Neural progenitor cell (in vitro differentiated cells): ENCODE measurements around a stretch of chr7.

DNA sequence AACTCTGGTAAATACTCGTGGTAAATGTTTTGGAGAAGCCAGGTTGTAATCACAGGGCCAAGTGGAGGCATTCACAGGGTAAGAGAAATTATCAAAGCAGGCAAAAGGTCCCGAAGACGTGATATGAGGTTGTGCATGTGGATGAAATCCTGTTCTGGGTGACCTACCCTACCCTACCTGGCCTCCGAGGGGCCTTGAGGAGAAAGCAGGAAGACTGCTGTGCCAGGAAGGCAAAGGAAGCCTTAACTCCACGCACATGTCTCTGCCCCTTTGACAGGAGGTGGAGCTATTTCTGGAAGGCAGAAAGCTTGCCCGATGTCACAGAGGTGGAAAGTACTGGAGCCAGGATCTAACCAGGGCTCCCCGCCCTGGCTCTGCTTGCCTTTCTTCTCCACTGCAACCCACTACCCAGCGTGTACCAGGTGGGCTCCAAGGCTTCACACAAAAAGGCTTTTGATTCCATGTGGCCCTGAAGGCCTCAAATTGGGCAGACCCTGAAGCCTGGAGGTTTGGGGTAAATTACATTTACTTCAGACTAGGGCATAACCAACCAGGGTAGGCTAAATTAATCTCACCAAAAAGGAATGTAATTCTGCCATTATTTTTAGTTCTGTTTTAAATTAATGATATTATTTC lies 66.5 kb upstream of the DDC start:
- RAMPAGE, long total RNA: no peak

GRCh38 chr7:50703203-50704133 lies 79.2 kb downstream of the GRB10 start:
- RAMPAGE, long total RNA: no peak

- RAMPAGE, long total RNA: no peak
Observed at GRCh38 chr7:50730586-50731210, 52.0 kb downstream of the GRB10 start.

GRCh38 chr7:50781941-50782371 lies 740 bp downstream of the GRB10 start:
- RAMPAGE, long total RNA: no peak

DNA sequence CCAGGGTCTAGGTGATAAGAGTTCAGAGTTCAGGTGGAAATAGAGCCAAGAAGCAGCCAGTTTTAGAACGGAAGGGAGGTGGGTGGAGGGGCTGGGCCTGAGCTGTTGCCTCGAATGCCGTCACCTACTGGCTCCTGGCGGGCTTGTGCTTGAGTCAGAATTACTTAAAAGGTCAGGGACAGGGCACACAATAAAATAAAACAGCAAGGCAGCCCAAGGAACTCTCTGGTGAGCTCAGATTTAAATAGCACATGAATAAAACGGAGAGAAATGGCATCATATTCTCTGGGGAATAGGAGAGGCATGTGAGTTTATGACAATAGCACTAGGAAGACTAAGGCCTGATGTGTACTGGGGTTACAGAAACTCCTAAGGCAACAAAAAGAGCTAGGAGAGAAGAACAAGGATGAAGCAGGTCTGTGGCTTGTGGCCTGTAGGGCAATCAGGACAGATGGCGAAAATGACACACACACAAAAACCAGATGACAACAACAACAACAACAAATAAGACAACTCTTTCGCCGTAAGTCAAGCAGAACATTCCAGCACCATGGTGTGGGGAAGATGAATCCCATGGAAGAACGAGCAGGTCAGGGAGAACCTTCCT lies 56.4 kb upstream of the GRB10 start:
- RAMPAGE, long total RNA: no peak

DNA sequence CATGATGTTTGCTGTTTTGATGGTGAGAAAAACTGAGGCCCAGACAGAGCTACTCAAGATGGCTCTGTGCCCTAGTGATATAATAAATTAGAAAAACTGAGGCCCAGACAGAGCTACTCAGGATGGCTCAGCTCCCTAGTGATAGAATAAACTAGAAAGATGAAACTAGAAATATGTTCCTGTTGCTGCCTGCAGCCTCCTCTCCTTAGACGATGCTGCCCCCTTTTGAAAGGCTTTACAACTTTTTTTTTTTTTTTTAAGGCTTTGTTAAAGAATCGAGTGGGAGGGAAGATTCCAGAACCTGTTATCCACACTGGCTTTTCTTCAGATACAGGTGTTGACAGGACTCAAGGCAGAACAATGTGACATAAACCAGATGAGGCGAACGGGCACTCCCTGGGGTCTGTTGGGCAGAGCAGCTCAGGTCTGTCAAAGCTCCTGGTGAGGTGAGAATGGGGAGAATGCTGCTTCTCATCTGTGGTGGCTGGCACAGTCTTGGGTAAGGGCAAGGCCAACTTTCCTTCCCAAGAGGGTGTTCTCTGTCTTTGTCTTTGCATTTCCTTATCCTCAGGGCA lies 175.1 kb downstream of the COBL start:
- RAMPAGE, long total RNA: no peak

GRCh38 chr7:51289658-51290504 lies 26.7 kb downstream of the COBL start:
- RAMPAGE, long total RNA: no peak

DNA sequence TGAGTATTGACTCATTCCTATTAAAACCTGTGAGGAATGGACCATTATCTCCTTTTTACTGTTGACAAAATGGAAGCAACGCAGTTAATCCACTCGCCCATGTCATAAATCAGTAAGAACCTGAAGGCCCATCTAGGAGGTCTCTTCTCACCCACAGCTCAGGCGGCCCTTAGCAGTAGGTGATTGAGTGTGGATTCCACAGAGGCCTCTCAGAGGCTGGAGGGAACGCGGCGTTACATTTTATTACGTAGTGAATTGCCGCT lies 290.2 kb upstream of the COBL start:
- RAMPAGE, long total RNA: no peak

GRCh38 chr7:52274287-52274659 lies 761.2 kb upstream of the POM121L12 start:
- RAMPAGE, long total RNA: no peak

DNA sequence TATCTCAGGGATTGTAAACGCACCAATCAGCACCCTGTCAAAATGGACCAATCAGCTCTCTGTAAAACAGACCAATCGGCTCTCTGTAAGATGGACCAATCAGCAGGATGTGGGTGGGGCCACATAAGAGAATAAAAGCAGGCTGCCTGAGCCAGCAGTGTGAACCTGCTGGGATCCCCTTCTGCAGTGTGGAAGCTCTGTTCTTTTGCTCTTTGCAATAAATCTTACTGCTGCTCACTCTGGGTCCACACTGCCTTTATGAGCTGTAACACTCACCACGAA lies 30.7 kb upstream of the POM121L12 start:
- RAMPAGE, long total RNA: no peak

- RAMPAGE, long total RNA: no peak
Observed at GRCh38 chr7:53032213-53032574, 3.2 kb upstream of the POM121L12 start.

- RAMPAGE, long total RNA: no peak
Observed at GRCh38 chr7:53418425-53419151, 383.2 kb downstream of the POM121L12 start.

DNA sequence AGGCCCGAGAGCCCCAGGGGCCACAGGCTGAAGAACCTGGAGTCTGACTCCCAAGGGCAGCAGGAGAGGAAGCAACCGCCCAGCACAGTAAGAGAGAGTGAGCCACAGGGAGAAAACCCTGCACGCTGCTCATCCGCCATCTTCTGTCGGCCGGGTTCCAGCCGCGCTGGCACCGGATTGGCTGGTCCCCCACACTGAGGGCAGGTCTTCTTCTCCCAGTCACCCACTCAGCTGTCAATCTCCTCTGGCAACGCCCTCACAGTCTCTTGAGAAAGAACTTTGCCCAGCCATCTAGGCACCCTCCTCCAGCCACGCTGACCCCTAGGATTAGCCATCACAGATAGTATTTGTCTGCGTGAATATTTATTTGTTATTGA lies 730.4 kb upstream of the VSTM2A start:
- RAMPAGE, long total RNA: no peak

DNA sequence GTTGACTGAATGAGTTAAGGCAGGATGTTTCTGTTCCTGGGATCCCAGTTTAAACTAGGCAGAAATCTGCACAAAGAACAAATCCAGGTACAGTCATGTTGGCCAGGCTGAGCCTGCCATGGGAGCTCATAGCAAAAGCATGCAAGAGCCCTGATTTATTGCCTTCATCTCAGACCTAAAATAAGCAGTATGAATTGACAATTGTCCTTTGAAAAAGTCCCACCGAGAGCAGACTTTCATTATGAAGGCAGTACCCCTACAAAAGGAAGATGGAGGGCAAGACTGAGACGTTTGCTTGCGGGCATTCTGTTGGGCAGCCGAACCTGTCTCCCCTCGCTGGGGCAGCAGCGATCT lies 558.5 kb upstream of the VSTM2A start:
- RAMPAGE, long total RNA: no peak

- RAMPAGE, long total RNA: no peak
Observed at GRCh38 chr7:55043531-55044148, 24.8 kb downstream of the EGFR start.

DNA sequence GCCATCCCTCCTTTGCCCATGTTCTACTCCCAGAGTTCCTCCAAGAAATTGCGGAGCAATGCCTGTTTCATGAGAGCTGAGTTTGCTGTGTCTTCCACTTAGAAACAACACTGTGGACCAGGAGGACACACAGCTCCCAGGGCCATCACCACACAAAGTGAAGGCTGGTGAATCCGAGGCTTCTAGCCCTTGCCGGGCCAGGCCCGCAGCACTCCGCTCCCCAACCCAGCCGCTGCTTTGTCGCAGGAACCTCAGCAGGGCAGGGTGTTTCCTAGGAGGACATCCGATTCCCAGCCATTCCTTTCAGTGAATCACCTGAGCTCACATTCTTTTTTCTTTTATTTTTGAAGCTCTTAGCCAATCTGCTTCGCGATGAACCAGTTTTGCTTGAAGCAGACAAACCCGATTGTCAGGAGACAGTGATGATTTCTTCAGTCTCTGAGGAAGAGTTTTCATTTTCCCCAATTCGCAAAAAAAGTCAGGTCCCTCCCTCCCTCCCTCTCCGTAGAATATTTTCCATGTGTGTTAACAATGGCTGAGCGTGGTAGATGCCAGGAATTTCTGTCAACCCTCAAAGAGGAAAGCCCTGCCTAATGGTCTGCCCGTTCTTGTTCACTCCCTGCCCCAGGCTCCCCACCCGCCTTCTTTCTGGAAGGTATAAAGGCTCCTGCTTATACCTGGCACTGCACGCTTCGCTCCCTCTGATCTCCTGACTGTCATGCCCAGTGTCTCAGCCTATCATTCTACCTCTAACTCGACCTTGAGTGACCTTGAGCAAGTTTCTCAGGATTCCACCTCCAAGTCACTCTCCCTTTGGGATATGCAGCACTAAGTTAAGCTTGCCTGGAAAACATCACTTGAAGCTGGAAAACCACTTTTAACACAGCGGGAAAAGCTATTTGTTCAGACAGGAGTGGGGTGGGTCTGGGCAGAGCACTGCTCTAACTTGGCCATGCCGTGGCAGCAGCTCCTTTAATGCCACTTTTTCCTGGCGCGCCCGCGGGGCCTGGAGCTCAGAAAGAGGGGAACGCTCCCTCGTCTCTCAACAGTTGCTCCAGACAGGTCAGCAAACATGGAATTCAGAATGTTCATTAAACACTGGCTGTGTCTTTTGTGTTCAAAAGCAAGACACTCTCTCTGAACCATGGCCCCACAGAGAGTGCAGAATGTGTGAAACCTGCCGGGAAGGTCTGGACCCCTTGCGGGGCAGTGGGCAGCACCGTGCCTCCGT lies 35.1 kb downstream of the EGFR start:
- RAMPAGE, long total RNA: no peak

DNA sequence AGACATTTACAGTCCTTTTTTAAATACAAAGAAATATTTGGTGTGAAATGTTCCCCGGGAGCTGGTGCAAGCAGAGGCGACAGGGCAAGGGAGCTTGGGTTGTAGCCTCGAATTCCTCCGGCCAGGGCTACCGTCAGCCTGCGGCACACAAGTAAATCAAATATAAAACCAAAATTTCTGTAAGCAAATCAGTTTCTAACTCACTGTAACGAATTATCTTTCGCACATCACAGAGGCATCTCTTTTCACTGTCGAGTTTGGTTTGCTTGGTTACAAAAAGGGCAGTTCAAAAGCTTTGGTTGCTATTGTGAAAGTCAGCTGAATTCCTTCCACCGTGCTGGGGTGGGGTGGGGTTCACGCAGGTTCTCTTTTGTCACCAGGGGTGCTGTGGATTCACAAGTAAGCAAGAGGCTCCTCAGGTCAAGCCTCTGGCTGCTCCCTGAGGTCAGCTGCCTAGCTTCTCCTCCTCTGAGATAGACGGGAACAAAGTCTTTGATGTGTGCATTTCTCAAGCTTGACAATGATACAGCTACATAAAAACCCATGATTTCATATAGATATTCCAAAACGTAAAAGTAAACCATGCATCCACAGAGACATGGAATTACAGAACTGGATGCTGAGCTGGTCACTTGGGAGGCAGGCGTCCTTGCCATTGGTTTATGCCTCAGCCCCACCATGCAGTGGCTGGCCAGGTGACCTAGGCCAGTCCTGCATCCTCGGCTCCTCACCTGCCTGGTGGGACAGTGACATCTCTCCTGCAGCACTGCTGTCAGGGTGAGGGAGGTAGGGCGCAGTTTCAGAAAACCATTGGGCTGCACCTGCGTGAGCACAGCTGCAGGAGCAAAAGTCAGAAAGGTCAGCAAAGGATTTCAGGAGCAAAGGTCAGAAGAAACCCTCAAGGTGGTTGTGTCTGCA lies 47.8 kb downstream of the EGFR start:
- RAMPAGE, long total RNA: no peak

- RAMPAGE, long total RNA: no peak
Observed at GRCh38 chr7:55086314-55086992, 67.6 kb downstream of the EGFR start.

- RAMPAGE, long total RNA: no peak
Observed at GRCh38 chr7:55100975-55101573, 82.3 kb downstream of the EGFR start.

DNA sequence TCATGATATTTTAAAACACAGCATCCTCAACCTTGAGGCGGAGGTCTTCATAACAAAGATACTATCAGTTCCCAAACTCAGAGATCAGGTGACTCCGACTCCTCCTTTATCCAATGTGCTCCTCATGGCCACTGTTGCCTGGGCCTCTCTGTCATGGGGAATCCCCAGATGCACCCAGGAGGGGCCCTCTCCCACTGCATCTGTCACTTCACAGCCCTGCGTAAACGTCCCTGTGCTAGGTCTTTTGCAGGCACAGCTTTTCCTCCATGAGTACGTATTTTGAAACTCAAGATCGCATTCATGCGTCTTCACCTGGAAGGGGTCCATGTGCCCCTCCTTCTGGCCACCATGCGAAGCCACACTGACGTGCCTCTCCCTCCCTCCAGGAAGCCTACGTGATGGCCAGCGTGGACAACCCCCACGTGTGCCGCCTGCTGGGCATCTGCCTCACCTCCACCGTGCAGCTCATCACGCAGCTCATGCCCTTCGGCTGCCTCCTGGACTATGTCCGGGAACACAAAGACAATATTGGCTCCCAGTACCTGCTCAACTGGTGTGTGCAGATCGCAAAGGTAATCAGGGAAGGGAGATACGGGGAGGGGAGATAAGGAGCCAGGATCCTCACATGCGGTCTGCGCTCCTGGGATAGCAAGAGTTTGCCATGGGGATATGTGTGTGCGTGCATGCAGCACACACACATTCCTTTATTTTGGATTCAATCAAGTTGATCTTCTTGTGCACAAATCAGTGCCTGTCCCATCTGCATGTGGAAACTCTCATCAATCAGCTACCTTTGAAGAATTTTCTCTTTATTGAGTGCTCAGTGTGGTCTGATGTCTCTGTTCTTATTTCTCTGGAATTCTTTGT lies 162.3 kb downstream of the EGFR start:
- RAMPAGE, long total RNA: no peak